Cardiac atrium fibroblast (primary cell): ENCODE results near the genes AGFG1 and SCYGR2.

DNA sequence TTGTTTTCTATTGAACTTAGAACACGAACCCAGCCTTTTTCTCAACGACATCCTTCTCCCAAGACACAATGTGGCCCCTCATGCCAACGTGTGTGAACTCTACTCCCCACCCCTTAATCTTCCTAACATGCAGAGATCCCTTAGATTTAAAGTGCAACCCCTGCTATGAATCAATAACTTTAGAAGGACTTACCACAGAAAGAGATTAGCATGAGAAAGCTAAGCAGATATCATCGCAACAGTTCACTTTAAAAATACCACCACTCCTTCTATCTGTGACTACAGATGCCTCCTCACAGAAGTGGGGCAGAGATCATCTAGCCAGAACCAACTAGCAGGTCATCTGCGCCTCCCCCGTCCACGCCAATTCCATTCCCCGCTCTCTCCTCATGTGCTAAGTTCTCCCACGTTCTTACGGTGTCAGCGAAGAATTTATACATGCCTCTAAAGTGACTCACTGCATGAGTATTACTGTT, 138.0 kb downstream of the IRS1 start:
- RAMPAGE, long total RNA = no peak

GRCh38 chr2:226770551-226771374, 28.9 kb downstream of the IRS1 start:
- RAMPAGE, long total RNA = no peak

DNA sequence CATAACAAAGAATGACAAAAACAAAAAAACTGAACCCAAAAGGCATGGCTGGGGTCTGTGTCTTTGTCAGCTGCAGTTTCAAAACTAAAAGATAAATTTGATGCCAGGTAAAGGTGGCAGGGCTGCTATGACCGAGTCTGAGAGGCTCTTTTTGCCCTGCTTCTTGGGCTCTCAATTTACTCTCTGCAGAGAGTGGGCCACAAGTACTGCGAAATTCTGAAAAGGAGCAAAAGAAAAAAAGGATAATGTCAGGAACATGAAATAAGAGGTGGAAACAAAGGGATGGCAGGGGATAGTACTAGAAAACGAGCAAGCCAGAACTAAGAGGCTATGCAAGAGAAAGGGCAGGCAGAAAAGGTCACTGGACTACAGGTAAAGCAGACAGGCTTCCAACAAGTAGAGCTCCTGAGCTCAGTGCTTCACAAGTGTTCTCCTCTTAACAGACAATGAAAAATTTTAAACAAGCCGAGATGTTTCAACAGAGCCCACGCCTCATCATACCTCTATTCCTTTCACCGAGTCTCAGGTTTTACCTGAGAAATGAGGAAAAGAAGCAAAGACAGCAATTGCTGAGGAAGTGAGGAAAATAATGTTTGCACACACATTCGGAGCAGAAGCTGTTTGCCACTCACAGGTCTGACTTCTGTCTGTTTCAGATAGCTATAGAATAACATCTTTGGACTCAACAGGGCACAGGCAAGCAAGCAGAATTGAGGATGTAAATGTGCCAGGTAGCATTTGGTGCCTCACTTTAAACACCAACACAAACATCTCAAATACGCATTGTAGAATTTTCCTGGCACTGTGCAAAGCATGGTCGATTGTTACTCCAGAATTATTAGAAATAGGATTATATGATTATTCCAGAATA, 7.2 kb downstream of the IRS1 start:
- RAMPAGE, long total RNA = no peak

- RAMPAGE, long total RNA = no peak
Measured at GRCh38 chr2:227466170-227466639, 5.8 kb upstream of the AGFG1 start.

DNA sequence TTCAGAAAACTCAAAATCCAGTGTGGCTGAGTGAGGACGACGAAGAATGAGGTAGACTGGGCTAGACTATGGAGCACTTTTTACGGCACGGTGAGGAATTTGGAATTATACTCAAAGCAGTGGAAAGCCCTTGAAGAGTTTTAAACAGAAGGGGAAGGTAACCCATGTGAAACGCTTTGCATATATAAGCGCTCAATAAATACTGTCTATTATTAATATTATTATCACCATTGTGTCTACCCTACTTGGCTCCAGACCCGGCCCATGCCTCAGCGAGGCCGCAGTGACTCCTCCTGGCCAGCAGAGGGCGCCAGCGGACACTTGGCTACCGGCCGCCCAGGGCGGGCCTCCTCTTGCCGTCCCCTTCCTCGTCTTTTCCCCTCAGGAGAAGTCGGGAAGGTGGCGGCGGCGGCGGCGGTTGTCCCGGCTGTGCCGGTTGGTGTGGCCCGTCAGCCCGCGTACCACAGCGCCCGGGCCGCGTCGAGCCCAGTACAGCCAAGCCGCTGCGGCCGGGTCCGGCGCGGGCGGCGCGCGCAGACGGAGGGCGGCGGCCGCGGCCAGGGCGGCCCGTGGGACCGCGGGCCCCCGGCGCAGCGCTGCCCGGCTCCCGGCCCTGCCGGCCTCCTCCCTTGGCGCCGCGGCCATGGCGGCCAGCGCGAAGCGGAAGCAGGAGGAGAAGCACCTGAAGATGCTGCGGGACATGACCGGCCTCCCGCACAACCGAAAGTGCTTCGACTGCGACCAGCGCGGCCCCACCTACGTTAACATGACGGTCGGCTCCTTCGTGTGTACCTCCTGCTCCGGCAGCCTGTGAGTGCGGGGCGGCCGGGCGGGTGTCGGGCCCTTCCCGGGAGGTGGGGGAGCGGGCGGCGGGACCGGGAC, at the start of gene AGFG1:
Gene AGFG1 (plus strand): TSS at position 378 of the 882 bp plus-strand sequence.
- RAMPAGE, long total RNA = no peak

GRCh38 chr2:227546977-227547469, 51.7 kb upstream of the SCYGR2 start:
- RAMPAGE, long total RNA = no peak

DNA sequence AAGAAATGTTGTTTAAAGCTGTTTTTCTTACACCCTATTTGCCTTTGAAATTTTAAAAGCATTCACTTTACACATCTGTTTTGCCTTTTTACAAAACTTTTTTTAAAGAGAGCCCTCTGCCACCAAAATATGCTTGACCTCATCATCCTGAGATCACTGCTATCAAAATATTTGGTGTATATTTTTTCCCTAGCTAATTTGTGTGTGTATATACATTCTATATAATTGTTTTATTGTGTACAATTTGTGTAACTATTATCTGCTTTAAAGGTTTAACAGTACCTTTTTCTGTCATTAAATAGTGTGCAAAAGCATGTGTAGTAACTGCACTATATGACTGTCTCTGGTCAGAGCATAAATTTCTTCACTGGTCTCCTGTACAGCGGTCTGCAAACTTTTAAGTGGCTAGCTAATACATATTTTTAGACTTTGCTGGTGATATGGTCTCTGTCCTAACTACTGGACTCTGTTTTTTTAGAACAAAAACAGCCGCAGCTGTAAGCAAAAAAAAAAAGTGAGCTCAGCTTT, 32.3 kb upstream of the SCYGR2 start:
- RAMPAGE, long total RNA = no peak

DNA sequence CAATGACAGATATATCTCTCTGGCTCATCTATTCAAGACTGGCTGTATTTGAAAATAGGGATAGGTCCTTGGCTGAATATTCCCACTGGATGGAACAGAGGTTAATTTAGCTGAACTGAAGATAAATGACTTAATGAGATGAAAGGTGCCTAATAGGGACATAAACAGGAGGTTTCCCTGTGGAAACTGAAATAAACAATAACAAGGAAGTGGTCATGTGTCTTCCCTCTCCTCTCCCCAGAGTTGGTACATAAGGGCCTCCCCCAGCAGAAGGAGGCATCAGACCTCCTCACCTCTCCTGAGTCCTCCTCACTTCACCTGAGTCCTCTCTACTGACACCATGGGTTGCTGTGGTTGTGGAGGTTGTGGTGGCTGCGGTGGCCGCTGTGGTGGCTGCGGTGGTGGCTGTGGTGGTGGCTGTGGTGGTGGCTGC, at the start of gene SCYGR2:
Gene SCYGR2 (plus strand): TSS at position 341 of the 433 bp plus-strand sequence.
- RAMPAGE, long total RNA = no peak

DNA sequence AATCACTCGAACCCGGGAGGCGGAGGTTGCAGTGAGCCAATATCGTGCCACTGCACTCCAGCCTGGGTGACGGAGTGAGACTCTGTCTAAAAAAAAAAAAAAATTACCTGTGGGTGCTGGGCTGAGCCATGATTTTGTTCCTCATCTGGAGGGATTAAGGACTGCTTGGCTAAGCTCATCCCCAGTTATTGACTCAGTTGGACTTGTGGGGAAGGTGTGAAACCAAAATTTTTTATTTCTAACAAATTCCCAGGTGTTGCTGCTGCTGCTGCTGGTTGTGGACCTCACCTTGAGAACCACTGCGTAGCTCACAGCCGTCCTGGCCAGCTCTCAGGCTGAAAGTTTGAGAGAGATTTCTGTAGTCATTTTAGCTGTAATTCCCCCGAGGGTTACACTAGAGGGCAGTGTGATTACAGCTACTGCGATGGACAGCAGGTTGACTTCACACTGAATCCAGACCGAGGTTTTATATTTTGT, 8.5 kb upstream of the SCYGR5 start:
- RAMPAGE, long total RNA = no peak

DNA sequence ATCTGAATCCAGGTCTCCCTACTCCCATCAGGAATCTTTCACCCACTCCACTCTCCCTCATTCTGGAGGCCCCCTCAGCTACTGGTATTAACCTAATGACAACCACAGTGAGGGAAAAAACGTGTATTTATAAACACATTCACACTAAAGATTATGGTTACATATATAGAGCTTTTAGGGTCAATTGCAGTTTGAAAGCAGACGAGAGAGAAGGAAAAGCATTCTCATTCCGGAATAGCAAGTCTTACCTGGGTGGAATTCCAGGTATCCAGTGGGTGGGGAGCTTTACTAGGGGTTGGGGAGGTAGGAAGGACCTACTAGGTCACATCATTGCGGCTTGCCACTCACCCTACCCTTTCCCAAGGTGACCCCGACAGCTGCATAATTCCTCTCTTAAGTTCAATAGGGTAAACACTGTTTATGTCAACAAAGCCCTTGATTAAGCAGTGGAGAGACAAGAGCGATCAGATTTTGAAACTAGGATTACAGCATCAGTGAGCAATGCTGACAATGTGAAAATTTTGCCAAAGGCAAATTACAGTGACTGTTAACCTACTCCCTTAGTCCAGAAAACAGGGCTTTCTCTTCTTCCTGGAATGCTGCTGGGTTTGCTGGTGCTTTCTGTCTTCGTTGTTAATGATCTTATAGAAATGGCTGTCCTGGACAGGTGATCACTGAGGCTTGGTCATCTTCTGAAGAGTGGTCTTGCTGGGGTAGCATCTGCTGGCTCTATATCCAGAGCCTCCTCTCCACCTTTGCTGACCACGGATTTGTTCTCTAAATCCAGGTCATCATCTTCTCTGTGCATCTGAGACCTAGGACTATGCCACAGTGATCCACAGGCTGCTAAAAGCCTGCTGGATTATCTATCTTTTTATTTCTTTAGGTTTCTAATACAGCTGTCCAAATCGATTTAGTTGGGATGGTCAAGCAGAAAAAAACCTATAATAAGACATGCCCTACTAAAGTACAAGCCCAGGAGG, 14.5 kb downstream of the SLC19A3 start:
- RAMPAGE, long total RNA = no peak

DNA sequence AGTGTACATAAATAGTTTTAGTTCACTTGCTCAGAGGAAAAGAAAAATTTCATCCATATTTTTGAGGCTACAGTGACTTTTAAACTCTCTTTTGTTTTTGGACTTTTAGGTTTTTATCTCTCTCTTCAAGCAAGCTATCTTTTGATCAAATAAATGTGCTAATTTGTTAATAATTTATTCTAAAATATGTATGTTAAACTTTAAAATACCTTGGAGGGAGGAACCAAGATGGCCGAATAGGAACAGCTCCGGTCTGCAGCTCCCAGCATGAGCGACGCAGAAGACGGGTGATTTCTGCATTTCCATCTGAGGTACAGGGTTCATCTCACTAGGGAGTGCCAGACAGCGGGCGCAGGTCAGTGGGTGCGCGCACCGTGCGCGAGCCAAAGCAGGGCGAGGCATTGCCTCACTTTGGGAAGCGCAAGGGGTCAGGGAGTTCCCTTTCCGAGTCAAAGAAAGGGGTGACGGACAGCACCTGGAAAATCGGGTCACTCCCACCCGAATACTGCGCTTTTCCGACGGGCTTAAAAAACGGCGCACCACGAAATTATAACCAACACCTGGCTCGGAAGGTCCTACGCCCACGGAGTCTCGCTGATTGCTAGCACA, 386.7 kb upstream of the SPHKAP start:
- RAMPAGE, long total RNA = no peak

DNA sequence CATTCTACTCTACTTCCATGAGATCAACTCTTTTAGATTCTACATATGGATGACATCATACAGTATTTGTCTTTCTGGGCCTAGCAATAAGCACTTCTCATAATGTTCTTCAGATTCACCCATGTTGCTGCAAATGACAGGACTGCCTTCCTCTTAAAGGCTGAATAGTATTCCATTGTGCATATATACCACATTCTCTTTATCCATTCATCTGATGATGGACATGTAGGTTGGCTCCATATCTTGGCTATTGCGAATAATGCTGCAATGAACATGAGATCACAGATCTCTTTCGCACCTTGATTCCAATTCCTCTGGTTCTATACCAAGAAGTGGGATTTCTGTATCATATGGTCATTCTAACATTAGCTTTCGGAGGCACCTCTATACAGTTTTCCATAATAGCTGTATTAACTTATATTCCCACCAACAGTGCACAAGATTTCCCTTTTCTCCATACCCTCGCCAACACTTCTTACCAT, 210.7 kb downstream of the PID1 start:
- RAMPAGE, long total RNA = no peak

DNA sequence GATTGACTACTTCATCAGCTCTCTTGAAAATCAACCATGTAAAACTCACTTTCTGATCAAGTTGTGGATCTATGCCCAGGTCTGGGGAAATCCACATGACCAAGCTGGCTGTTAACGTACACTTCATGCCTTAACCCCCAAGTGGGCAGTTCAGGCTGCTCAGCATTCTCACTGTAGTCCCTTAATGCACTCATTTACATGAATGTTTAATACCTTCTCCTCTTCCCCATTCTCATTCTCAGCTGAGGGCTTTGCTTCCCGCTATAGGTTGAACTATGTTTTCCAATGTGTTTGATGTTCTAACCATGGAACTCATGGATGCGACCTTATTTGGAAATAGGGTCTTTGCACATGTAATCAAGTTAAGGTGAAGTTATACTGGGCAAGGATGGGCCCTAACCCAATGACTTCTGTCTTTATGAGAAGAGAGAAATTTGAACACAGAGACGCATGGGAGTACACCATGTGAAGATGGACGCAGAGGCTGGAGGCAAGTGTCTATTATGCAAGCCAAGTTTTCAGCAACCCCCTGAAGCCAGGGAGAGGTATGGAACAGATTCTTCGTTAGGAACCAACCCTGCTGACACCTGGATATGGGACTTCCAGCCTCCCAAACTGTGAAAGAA, 88.3 kb downstream of the PID1 start:
- RAMPAGE, long total RNA = no peak

GRCh38 chr2:229415855-229416877, 145.1 kb upstream of the PID1 start:
- RAMPAGE, long total RNA = no peak

- RAMPAGE, long total RNA = no peak
Measured at GRCh38 chr2:229586766-229587407, 127.5 kb downstream of the DNER start.

- RAMPAGE, long total RNA = no peak
Measured at GRCh38 chr2:229852660-229853090, 69.1 kb downstream of the TRIP12 start.

DNA sequence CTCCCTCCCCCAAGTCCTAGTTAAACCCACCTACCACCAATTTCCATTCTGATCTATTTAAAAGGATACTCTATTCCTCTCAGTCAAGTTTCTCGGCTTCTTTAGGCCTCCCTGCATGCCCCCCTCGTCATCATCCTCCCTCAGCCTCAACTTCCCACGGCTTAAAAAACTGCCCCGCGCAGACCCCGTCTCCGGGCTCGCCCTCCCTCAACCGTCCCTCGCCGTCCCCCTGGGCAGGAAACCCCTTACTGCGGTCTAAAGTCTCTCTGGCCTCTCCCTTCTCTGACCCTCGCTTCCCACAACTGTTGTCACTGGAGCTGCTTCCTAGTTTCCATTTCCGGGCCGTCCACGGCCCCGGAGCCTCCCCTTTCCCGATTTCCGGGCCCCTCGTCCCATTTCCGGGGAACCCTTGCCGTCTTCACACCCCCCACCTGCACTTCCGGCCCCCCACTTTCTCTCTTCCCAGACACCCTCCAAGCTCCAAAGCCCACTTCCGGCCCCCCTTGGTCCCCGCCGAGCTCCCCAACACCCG, 721 bp downstream of the TRIP12 start:
- RAMPAGE, long total RNA = no peak

GRCh38 chr2:230342249-230342802, 15.3 kb downstream of the SP140L start:
- RAMPAGE, long total RNA = no peak

- RAMPAGE, long total RNA = no peak
Measured at GRCh38 chr2:230371442-230371989, 44.5 kb upstream of the SP100 start.

- RAMPAGE, long total RNA = no peak
Measured at GRCh38 chr2:230411000-230411401, 5.0 kb upstream of the SP100 start.